ENCODE measurements around the gene BANP.

DNA sequence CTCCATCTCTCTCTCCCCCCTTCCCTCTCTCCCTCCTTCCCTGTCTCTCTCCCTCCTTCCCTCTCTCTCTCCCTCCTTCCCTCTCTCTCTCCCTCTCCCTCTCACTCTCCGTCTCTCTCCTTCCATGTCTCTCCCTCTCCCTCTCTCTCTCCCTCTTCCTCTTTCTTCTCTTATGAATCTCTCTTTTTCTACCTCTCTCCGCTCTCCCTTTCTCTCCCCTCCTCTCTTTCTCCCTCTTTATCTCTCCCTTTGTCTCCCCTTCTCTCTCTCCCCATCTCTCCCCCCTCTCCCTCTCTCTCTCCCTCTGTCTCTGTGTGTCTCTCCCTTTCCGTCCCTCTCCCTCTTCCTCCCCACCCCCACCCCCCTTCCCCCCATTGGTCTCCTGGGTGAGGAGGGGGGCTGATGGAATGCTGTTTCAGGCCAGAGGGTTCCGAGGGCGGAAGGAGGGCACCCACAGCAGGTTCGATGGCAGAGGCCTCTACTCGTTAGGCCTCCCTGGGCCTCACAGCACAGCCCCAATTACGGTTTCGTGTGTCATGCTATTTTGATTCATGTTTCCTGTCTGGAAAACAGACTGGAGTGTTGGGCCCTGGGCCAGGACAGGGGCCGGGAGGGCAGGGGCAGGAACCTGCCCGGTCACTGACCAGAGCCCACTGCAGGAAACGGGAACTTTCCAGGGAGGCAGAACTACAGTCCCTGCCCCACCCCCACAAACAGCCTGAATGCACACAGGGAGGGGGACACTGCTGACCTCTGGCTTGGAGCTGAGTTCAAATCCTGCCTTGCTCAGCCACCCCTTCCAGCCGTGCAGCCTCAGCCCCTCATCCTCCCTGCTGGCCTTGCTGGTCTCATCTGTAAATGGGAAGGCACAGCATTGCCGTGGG lies 138.3 kb downstream of the C16orf95 start:
- PRO-cap = no peak

- PRO-cap = no peak
Measured at GRCh38 chr16:87358145-87359099, 25.2 kb downstream of the FBXO31 start.

DNA sequence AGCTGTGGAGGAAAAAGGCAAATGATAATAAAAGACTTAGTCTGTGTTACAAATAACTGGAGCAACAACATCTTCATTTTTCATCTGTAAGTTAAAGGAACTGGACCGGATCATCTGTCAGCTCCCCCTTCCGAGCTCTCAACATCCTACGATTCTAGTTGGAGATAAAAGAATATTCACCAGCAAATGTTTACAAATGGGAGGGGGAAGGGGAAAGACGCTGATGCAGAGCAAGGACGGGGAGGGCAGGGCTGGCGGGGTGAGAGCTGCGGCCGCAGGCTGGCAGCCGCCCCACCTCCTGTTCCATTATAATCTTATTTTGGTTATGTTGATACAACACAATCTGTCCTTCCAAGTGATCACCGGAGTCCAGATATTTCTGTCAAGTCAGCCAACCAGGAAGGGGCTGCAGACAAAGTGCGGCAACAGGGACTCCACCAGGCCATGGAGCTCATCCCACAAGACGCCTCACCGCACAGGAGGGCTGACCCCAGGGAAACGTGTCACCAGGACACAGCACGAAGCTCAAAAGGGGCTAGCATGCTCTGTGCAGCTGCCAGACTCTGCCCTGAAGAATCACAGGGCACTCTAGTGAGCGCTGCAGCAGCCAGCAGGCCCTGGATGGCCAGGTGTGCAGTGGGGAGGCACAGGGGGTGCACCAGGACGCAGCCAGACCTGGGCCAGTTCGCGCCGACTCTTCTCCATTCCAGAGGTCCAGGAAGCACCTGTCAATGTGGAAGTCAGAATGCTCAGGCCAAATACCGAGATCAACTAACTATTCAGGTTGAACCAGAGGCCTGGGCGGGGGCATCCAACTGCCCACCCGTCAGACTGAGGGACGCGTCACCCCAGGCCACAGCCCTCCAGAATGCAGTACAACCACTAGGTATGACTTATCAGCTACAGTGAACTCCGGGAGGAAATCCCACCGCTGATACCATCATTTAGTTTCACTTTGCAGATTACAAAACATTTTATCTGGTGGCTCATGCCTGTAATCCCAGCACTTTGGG lies 19.5 kb downstream of the FBXO31 start:
- PRO-cap = no peak

- PRO-cap = no peak
Measured at GRCh38 chr16:87382201-87382725, 1.3 kb downstream of the FBXO31 start.

DNA sequence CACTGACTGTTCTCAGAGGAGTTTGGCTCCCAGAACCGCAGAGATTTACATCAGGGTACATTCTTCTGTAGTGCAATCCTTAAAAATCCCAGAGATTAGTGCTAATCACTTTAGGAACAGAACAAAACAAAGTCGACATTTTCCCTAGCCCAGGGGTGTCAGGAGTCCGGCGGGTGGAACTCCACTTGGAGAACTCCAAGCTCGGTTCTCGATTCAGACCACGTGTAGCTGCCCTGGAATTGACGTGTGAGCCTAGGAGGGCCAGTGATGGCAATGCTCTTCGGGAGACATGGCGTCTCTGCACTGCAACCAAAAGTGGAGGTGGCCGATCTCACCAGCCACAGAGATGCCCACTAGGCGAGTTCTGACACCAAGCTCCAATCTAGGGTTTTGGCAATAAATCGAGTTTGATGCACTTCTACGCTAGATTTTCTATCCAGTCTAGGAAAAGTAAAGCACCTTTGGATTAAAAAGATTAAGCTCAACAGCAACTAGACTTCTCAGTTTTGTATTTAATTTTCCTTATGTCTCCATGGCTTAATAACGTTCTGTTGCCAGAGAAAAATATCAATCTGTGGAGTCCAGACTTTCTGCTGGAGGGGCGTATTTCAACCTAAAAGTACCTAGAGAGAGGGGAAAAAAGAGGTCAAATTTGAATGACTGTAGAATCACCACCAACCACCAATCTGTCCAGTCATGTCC lies 17.7 kb downstream of the MAP1LC3B start:
- PRO-cap = no peak

- PRO-cap = no peak
Measured at GRCh38 chr16:87506986-87507930, 14.4 kb upstream of the ZCCHC14 start.

- PRO-cap = unidirectional peak, minus-strand start at chr16:87701794
Measured at GRCh38 chr16:87701655-87702263, 64.0 kb downstream of the KLHDC4 start.

- PRO-cap = no peak
Measured at GRCh38 chr16:87829079-87829933, 40.0 kb downstream of the SLC7A5 start.

DNA sequence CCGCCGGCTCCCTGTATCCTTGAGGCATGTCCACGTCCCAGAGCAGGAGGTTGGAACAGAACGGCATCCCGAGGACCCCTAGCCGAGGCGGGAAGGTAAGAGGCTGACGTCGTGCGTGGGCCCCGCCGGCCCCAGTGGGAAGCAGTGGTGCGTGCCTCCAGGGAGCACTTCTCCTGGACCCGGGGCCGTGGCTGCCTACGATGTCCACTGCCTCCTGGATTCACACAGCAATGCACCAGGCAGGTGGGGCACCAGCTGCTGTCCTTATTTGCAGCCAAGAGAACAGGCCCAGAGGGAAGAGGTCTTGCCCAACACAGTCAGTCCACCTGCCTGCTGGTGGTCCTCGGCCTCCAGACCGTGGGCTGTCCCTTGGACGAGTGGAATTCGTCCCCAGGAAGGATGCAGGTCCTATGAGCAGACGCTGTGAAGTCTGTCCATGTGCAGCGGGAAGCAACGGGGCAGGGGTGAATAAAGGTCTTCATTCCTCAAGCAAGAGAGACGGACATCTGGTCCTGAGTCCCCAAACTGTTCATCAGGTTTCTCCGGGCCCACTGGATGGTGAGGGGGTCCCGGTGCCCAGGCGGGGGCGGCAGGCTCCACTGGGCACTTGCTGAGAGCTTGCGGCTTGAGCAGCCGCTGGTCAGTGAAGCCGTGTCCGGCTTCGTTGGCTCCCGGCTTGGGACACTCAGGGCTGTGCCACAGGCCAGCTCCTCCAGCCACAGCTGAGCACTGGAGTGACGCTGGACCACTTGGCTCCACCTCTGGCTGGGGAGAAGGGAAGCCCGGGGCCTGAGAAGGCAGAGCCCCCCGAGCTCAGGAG lies 38.3 kb downstream of the SLC7A5 start:
- PRO-cap = no peak

DNA sequence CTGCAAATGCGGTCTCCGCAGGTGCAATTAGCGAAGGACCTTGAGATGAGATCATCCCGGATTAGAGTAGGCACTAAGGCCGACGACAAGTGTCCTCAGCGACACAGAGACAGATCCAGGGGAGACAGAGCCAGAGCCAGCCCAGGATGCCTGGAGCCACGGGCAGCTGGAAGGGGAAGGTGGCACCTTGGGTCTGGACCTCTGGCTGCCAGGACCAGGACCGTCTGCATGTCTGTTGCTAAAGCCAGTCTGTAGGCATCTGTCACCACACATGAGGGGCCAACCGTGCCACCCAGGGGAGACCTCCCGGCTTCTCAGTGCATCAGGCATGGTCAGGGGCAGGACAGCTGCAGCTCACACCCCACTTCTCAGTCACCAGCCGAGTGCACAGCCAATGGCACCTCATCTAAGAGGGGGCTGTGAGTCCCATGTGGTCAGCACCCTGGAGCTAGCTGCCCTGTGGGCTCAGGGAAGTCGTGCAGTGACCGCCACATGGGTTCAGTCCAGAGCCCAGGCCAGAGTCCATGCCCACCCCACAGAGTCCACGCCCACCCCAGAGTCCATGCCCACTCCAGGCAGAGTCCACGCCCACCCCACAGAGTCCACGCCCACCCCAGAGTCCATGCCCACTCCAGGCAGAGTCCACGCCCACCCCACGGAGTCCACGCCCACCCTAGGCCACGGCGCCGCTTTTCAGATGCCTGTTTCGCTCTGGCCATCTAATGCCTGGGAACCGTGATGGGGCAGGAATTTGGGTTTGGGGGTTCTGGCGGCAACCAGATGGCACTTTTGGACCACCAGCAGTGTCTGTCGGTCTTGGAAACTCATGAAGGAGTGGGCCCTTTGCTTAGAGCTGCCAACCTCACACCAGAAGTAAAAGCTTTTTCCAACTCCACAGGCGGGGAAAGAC lies 24.2 kb downstream of the SLC7A5 start:
- PRO-cap = no peak

GRCh38 chr16:87851243-87852104 lies 17.8 kb downstream of the SLC7A5 start:
- PRO-cap = no peak

DNA sequence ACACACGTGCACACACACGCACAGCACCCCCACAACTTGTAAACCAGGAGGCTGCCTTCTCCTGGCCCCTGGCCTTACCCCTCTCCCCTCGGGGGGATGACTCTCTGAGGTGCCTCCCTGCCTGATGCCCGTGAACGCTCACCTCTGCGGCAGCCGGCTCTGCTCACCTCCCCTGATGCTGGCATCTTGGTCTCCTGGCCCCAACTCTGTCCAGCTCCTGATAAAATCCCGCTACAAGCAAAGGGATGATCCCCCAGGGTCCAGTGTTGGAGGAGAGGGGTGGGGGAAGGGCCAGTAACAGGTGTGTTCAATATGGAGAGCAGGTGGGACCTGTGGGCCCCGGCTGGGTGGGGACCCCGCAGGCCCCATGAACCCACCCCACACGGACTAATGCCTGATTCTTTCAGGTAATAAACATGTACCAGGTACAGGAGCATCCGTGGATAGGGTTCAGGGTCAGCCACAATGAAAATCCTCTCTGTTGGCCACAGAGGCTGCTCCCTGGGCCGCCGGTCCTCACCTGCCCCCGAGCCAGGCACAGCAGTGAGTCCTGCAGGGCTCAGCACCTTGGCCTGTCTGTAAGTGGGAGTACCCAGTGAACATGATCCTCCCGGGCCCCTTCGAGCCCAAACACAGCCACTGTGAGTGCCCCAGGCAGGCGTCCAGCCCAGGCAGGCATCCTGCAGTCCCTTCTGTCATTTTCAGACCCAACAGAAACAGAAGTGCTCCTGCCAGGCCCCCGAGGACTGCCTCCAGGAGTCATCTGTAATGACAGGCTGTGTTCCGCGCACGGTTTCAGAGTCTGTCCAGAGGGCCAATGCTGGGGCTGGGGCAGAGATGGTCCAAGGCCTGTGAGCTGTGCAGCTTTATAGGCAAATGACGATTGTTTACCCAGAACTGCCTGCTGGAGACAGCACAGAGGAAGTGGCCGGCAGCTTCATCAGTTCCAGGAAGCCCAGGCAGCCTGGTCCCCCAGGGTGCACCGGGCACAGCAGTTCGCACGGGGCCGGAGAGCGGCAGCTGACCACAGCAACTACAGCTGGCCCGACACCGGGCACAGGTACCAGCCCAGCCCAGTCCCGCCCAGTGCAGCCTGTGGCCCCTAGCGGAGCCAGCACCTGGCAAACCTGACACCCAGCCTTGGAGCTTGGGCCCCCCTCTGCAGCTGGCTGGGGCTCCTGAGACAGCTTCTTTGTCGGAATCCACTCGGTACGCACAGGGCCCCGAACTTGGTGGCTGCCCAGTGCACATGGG lies 13.4 kb downstream of the SLC7A5 start:
- PRO-cap = no peak

DNA sequence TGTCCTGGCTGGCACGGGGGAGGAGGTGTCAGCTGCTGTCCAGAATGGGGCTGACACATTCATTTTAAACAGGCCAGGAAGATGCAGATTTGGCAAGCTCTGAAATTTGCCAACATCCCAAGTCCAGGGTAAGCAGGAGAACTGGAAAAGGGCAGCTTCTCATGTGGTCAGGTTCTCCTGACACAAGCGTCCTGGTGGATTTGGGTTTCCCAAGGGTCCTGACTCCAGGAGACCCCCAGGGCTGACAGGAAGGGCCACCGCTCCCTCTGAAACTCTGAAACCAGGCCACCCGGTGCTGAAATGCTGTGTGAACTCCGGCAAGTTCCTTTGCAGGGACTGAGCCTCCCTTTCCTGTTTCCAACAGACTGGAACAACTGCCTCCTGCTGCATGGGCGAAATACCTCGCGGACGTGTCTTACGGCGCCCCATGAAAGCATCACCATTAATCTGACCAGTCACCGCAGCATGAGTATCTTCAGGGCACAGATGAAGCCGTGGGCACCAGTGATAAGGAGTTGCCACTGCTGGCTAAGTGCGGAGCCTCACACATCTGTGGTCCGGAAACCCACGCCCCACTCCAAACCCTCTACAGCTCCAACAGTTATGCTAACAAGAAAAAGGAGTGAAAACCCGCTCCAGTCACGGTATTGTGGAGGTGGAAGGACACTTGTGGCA lies 11.3 kb downstream of the SLC7A5 start:
- PRO-cap = no peak

DNA sequence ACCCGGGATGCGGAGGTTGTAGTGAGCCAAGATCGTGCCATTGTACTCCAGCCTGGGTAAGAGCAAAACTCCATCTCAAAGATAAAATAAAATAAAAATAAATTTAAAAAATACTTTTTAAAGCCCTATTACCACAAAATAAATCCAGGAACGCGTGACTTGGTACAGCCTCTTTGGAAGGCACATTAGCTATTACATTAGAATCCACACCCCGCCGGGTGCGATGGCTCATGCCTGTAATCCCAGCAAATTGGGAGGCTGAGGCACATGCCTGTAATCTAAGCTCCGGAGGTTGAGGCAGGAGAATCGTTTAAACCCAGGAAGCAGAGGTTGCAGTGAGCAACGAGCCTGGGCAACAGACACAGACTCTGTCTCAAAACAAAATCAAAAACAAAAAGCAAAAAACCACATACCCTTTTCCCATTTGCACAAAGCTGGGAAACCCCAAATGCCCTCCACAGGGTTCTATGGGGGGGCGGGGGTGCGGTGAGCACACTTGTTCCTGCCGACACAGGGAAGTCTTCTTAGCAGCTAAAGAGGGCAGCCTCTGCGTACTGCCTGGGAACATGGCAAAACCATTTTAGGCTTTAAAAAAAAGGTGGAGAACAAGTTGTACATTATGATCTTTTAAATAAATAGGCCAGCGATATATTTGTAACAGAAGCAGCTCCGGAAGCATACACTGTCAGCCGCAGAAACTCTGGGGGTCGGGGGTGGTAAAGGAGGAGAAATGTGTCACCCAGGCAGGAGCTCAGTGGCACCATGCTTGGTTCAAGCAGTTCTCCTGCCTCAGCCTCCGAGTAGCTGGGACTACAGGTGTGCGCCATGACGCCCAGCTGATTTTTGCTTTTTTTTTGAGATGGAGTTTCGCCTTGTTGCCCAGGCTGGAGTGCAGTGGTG lies 3.4 kb downstream of the SLC7A5 start:
- PRO-cap = no peak

DNA sequence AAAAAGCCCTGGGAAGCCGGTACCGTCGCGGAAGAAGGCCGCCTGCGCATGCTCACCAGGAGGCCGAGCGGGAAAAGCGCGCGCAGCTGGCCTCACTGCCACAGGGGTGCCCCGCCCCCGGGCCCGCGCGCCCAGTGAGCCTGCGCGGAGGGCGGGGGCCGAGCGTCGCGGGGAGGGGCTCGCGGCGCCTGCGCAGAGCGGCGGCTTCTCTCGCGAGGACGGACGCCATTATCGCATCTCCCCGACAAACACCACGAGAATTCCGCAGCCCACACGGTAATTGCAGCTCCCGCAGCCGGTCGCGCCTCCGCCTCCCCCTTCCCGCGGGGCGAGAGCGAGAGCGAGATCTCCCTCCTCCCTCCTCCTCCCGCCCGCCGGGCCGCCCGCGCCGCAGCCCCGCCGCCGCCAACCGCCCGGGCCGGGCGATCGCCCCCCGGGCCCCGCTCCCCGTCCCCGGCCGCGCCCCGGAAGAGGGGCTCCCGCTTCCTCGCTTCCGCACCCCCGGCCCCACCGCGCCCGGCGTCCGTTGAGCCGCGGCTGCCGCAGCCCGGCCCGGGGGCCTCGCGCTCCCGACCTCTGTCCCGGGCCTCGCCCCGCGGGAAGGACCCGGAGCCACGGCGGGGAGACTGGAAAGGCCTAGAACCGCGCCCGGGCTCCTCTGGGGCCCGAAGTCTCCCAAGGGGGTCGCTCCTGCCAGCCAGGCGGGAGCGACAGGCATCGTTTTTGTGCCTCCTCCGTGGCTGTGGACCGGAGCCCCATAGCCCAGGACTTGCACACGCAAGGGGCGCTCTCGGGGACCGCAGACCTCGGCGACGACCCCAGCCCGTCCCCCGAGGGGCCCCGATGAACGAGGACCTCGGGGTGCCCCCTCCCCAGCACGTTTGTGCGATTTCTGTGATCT lies at the start of gene BANP:
Gene BANP (plus strand): TSS at position 195 of the 901 bp plus-strand sequence.
- PRO-cap = bidirectional peak, plus-strand start at position 244 of the sequence, minus-strand start at position 78 of the sequence

DNA sequence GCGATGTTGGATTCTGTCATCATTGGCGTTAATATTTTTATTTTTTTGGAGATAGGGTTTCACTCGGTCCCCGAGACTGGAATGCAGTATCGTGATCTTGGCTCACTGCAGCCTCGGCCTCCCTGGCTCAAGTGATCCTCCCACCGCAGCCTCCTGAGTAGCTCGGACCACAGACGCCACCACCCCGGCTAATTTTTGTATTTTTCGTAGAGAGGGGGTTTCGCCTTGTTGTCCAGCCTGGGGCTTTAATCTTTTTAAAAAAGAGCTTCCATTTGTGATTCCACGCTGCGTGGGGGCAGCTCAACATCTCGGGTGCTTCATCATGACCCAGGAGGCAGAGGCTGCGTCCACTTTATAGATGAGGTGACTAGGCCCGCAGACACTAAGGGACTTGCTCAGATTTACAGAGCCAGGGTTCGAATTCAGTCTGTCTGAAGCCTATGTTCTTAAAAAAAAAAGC lies 1.5 kb downstream of the BANP start:
- PRO-cap = no peak

- PRO-cap = no peak
Measured at GRCh38 chr16:88151022-88151661, 199.9 kb downstream of the BANP start.

GRCh38 chr16:88238514-88239225 lies 144.1 kb upstream of the ZNF469 start:
- PRO-cap = no peak

GRCh38 chr16:88245071-88245666 lies 137.6 kb upstream of the ZNF469 start:
- PRO-cap = no peak

DNA sequence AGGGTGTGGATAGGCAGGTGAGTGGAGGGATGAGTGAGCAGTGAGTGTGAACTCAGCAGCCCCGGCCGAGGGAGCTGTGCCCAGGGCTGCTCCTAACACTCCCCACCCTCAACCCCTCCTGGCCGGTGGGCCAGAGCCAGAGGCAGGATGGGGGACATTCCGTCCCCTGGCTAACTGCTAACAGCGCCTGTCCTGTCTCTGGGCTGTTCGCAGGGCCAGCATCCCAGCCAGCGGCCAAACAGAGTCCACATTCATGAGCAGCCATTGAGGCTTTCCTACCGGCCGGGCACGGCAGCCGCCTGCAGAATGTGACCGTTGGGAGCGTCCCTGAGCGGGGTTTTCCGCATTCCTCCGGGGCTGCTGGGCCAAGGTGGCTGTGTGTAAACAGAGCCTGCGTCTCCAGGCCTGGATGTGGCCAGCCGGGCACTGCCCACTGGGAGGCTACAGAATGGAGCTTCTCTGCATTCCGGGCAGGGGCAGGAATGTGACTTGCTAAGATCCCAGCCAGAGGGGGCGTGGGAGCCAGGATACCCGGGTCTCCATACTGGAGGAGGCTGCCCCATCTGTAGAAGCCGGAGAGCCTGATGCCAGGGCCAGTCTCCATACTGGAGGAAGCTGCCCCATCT lies 5.5 kb downstream of the ZNF469 start:
- PRO-cap = no peak